Measurements from ENCODE around the genes KCNG2, SLC66A2 and TXNL4A.

GRCh38 chr18:79797667-79798441 is at the start of gene KCNG2:
Gene KCNG2, plus strand, starts transcription at chr18:79797938.
- RRBS, result 3% methylated on average over 73 of the region's 101 CpGs

DNA sequence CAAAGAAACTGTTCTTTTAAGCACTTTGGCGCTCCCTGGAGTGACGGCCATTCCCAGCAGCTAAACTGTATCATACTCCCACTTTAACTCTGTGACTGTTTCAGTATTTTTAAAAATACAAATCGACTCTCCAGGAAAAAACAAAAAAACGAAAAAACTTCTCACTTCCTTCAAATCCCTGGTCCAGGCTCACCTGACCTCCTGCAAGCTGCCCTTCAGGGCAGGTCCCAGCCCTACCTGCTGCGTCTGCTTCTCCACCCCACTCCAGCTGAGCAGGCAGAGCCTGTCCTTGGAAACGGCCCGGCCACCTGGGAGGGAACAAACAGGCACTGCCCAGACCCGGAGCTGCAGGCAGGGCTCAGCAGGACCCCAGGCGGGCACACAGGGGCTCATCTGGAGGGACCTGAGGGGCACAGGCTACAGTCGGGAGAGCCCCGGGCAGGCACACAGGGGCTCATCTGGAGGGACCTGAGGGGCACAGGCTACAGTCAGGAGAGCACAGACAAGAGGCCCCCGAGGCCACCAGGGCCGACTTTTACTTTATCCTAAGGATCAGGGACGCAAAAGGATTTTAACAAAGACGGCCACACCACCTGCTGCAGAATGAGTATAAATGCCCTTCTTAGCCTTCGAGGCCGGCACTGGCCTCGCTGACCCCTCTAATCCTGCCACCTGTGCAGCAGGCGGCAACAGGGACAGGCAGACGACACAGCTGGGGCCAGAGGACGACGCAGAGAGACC is 24.4 kb downstream of the SLC66A2 start:
- RRBS, result 91% methylated on average over 4 of the region's 22 CpGs

DNA sequence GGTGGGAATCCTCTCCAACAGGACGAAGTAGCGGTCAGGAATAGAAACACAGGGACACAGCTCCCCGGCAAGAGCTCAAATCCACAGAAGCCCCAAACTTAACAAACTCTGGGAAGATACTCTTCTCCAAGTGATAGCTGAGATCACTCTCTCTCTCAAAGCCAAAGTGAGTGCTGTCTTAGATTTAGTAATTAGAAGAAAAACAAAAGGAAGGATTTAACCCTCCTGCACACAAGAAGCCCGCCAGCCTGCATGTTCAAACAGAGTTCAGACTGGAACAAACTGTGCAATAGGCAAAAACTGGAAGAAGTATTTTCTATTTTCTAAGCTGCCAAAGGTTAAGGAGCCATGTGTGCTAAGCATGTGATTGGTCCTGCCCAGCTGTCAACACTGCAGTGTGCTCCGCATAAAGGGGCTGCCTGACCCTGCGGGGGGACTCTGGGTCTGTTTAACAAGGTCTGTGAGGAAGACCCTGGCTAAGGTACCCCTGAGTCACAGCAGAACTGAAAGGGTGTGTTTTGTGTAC is 9.0 kb downstream of the SLC66A2 start:
- RRBS, result no CpG with 5 or more reads among the region's 6 CpGs

DNA sequence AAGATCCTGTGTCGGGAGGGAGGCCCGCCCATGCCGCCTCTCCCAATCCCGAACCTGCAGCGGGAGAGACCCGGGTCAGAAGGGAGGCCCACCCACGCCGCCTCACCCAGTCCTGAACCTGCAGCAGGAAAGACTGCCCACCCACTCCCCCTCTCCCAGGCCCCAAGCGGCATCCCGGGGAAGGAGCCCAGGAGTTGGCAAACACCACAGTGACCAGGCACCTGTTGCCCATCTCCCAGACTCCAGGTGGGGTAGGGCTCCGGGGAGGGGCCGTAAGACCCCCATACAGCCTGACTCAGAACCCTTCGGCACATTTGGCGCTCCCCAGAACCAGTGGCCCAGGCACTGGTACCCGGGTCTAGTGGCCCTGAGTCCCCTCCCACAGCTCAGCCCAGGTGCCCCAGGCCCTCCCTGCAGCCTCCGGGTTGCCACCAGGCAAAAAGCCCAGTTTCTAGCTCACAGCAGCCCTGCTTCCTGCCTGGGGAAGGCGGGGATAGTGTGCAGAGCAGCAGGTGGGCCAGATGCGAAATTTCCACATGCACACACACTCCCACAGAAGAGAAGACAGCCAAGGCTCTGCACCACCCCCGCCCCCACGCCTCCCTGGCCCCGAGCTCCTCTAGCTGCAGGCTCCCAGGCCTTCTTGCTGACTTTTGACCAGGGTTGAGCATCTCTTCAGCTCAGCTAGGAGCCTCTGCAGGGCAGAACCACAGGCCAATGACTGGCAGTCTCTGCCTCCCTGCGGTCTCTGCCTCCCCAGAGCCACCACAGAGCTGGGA is 7.5 kb downstream of the SLC66A2 start:
- RRBS, result 38% methylated on average over 6 of the region's 22 CpGs

DNA sequence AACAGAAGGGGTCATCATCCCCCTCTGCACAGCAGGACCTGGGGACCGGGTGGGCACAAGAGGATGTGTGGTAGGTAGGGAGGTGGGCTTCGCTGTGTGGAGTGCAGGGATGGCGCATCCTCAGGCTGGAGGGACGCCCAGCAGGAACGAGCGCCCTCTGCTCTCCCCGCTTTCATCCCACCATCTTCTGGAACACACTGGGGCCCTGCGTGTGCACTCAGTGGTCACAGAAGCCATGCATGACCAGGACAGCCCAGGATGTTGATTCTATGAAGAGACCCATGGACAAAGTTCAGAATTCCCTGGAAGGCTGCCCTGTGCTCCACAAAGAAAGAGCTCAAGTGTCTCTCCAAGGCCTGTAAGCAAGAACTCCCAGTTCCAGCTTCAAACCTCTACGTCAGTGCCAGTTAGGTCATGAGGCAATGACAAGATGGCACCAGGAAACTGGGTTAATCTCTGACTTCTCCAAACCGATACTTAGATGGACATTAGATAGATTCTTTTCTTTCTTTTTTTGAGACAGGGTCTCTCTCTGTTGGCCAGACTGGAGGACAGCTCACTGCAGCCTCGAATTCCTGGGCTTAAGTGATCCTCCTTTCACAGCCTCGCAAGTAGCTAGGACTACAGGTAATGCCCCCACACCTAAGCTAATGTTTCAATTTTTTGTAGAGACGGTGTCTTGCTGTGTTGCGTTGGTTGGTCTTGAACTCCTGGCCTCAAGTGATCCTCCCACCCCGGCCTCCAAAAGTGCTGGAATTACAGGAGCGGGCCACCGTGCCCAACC is 3.4 kb downstream of the SLC66A2 start:
- RRBS, result no CpG with 5 or more reads among the region's 17 CpGs

DNA sequence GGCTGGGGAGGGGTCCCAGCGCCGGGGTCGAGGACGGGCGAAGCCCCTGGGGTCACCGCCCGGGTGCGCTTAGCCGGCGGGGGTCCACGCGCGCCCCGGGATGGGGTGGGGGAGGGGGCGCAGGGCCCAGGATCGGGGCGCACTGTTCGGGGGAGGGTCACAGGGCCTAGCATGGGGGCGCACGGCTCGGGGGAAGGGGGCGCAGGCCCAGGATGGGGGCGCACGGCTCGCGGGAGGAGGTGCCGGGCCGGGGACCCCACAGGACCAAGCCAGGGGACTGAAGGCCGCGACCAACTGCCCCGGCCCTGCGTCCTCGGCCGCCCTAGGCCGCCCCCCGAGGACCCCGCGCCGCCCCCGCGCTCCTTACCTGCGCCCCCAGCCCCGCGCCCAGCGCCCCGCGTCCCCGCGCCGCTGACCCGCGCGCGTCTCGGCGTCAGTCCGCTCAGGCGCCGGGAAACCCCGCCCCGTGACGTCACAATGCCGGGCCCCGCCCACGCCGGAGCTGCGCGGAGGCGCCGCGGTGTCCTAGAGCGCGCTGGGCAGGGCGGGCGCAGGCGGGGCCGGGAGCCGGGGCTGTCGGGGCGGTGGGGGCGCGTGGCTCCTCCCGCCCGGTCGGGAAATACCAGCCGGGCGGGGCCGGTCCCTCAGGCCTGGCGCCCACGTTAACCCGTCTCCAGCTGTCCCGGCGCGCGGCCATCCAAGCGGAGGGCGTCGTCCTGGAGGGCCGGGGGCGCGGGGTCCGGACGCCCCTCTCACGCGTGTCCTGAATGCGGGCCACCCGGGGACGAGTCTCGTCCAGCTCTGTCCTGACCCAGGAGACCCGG is at the start of gene SLC66A2:
SLC66A2 (minus strand) TSS at position 440 of the 824 bp plus-strand sequence.
- RRBS, result 3% methylated on average over 49 of the region's 110 CpGs

- RRBS, result 3% methylated on average over 36 of the region's 55 CpGs
These were observed 609 bp upstream of the SLC66A2 start for GRCh38 chr18:79952038-79952486.

GRCh38 chr18:79987800-79988785 is at the start of gene TXNL4A:
Gene TXNL4A, minus strand, starts transcription at chr18:79988563.
- RRBS, result 2% methylated on average over 45 of the region's 104 CpGs

DNA sequence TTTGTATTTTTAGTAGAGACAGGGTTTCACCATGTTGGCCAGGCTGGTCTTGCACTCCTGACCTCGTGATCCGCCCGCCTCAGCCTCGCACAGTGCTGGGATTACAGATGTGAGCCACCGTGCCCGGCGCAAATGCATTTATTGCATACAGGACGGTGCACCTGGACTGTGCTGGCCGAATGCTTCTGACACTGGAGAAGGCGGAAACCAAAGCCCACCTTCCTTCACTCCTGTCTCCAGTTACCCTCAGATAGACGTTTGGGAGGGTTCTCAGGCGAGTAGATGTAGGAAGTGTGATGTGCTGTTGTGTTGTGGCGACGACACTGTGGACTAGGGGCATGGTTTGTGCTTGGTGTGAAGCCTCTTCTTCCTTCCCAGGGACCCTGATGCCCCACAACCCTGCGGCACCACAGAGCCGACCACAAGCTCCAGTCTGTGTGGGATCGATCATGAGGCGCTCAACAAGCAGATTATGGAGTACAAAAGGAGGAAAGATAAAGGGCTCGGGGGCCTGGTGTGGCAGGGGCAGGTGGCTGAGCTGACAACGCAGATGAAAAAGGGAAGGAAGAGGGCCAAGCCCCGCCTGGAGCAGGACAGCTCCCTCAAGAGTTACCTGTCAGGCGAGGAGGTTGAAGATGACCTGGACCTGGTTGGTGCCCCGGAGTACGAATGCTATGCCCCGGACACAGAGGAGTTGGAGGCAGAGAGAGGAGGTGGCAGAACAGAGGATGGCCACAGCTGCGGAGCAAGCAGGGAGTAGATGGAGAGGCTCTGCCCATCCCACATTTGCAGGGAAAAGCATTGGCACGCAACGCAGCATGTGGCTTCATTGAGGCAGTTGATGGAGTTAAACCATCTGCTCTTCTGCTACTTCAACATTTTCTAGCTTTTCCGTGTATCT is 11.4 kb downstream of the RBFA start:
- RRBS, result no CpG with 5 or more reads among the region's 29 CpGs

- RRBS, result no CpG with 5 or more reads among the region's 14 CpGs
These were observed 28.5 kb downstream of the ADNP2 start for GRCh38 chr18:80137412-80138064.

- RRBS, result 68% methylated on average over 23 of the region's 61 CpGs
These were observed 51.0 kb downstream of the ADNP2 start for GRCh38 chr18:80160039-80160532.

- RRBS, result 89% methylated on average over 5 of the region's 11 CpGs
These were observed 64.0 kb downstream of the PARD6G start for GRCh38 chr18:80183186-80183788.